OCI-LY7 (cell line): ENCODE measurements around the genes PITX3 and ACTR1A.

GRCh38 chr10:102241291-102242285 is at the start of gene PITX3:
TSS of gene PITX3 (minus strand) at chr10:102241512.
- PRO-cap: no peak
- RAMPAGE, long total RNA: no peak

DNA sequence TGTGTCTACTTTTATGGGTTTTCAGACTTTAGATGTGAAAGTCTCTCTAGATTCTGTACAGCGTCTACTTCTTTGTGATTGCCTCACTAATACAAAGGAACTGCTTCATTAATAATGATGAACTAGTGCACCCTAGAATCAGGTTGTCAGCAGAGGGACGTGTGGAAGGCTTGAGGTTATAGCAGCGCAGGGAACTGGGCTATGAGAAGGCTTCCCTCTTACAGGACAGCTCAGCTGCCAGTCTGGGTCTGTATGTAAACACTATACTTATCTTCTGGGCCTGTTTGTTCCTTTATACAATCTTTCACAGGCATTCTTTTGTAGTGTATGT is 768 bp downstream of the GBF1 start:
- PRO-cap: no peak
- RAMPAGE, long total RNA: no peak

DNA sequence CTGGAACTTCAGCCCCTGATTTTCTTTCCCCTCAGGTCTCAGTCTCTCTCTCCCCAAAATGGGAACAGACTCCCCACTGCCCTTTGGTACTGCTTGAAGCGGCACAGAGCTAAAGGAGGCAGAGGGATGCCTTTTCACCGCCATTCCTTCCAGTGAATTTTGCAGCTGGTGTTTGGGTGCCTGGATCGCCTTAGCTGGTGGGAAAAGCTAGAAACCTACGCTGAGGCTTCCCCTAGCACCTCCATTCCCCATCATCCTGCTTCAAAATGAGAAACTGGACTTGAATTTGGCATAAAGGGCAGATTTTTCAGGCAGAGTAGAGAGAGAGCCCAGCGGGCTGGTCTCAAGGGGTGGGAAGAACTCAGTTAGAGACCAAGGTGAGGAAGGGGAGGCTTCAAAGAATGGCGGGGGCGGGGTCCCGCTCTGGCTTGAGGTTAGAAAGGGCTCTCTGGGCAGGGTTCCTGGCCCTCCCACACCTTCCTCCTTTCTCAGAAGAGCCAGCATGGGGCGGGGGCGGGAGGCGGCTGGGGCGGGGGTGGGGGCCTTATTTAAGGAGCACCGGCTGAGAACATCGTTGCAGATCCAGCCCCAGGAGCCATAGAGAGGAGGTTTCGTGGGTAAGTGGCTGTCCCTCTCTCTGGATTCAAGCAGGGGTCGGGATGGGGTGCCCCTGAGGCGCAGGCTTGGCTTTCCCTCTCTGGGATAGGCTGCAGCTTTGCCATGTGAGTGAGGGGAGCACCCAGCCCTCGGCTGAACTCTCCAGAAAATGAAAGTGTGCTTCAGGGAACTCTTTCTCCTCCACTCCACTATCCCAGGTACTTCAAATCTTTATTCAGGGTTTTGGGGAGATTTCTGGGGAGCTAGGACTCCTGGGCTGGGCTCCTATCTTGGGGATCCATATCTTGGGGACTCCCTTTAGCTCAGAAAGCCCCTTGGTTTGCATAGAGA is 3.1 kb upstream of the CUEDC2 start:
- PRO-cap: no peak
- RAMPAGE, long total RNA: no peak

GRCh38 chr10:102461799-102462258 is 634 bp downstream of the MFSD13A start:
- PRO-cap: no peak
- RAMPAGE, long total RNA: no peak

- PRO-cap: no peak
- RAMPAGE, long total RNA: no peak
These were observed 14.3 kb downstream of the MFSD13A start for GRCh38 chr10:102475299-102476055.

DNA sequence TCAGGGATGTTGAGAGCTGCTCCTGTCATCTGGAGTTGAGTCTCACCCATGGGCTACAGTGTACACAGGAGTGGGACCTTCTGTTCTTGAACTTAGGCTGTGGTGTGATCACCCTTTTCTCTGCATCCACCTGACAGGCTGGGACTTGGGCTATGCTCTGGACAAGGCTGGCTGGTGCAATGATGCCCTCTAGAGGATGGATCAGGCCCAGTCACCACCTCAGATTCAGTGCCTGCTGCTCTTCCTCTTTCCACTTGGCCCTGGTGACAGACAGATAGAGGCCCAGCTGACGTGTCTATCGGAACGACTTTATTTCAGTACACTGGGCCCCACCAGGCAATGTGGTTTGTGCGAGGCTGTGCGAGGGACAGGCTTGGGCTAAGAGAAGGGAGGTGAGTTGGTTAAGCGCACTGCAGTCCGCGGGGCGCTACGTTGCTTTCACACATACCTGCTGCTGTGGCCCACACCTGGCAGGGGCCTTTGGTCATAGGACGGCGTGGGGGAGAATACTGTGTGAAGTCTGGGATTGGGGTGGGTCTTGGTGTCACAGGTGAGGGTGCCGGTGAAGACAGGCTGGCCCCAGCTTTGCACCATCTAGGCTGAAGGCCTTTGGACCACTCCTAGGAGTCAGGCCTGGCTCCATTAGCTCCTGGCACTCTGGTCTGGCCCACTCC is 17.9 kb downstream of the MFSD13A start:
- PRO-cap: no peak
- RAMPAGE, long total RNA: no peak

DNA sequence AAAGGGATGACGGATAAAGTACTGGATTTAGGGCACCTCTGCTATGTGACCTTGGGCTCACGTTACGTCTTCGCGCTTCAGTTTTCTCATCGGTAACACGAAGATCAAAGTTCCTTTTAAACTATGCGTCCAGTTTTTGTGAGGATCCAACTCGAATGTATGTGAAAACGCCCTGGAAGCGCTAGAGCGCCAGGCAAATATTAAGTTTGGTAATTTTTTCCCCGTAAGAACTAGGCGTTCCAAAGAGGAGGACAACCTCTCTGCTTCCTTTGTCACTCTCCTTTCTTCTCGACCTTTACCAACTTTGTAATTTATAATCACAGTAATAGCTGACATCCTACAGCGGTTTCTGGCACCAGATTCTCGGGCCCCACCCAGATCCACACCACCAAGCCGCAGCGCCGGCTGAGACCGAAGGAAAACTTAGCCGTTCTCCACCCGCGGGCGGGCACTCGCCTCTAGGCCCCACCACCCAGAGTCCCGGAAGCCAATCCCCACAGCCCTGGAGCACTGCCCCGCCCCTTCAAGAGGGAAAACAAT is 818 bp downstream of the ACTR1A start:
- PRO-cap: bidirectional peak, plus-strand start outside the sequence, minus-strand start at position 425 of the sequence
- RAMPAGE, long total RNA: no peak

- PRO-cap: bidirectional peak, plus-strand start at chr10:102502324, minus-strand start at chr10:102502048; bidirectional peak, plus-strand start at chr10:102503016, minus-strand start at chr10:102502709
- RAMPAGE, long total RNA: no peak
These were observed at the start of gene ACTR1A for GRCh38 chr10:102502171-102503207. TSS of gene ACTR1A (minus strand) at chr10:102502712.

GRCh38 chr10:102555943-102556546 is 52.3 kb downstream of the SUFU start:
- PRO-cap: no peak
- RAMPAGE, long total RNA: no peak

GRCh38 chr10:102648825-102649319 is 4.6 kb downstream of the TRIM8 start:
- PRO-cap: bidirectional peak, plus-strand start at chr10:102649158, minus-strand start at chr10:102648951
- RAMPAGE, long total RNA: no peak

GRCh38 chr10:102663046-102663420 is 18.8 kb downstream of the TRIM8 start:
- PRO-cap: no peak
- RAMPAGE, long total RNA: no peak

DNA sequence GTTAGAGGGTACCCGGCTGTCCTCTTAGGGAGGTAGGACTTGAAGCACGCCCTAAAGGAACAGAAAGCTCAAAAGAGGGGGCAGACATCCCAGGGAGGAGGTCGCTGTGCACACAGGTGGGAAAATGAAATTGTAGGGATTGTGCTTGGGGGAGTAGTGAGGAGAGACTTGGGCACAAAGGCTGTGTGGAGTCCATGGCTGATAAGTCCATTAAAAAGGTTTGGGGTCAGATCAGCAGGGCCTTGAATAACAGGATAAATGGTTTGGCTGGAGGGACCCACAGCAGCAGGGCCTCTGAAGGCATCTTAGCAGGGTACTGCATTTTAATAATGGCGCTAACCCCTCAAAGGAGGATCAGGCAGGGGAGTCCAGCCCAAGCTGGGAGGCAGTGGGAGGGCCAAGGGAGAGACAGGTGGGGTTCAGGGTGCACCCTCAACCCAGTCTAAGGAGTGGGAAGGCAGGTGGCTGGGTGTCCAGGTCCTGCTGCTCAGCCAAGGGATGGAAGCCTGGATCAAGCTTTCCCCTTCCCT is 23.8 kb downstream of the TRIM8 start:
- PRO-cap: no peak
- RAMPAGE, long total RNA: no peak

GRCh38 chr10:102710583-102711097 is 3.6 kb downstream of the ARL3 start:
- PRO-cap: unidirectional peak, plus-strand start at chr10:102710815
- RAMPAGE, long total RNA: no peak

- PRO-cap: bidirectional peak, plus-strand start at chr10:102715054, minus-strand start at chr10:102715050
- RAMPAGE, long total RNA: no peak
These were observed 457 bp downstream of the SFXN2 start for GRCh38 chr10:102714967-102715218.

- PRO-cap: no peak
- RAMPAGE, long total RNA: no peak
These were observed 8.8 kb downstream of the WBP1L start for GRCh38 chr10:102752497-102752920.

- PRO-cap: no peak
- RAMPAGE, long total RNA: no peak
These were observed 34.5 kb downstream of the WBP1L start for GRCh38 chr10:102778215-102778649.

GRCh38 chr10:102779589-102780069 is 35.9 kb downstream of the WBP1L start:
- PRO-cap: no peak
- RAMPAGE, long total RNA: no peak

GRCh38 chr10:102780077-102780763 is 36.5 kb downstream of the WBP1L start:
- PRO-cap: no peak
- RAMPAGE, long total RNA: no peak

DNA sequence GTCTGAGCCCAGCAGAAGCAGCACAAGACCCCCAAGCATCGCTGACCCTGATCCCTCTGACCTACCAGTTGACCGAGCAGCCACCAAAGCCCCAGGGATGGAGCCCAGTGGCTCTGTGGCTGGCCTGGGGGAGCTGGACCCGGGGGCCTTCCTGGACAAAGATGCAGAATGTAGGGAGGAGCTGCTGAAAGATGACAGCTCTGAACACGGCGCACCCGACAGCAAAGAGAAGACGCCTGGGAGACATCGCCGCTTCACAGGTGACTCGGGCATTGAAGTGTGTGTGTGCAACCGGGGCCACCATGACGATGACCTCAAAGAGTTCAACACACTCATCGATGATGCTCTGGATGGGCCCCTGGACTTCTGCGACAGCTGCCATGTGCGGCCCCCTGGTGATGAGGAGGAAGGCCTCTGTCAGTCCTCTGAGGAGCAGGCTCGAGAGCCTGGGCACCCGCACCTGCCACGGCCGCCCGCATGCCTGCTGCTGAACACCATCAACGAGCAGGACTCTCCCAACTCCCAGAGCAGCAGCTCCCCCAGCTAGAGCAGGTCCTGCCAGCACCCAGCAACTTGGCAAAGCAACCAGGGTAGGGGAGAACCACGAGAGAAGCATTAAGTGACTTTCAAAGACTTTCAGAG is 24.3 kb downstream of the CYP17A1 start:
- PRO-cap: no peak
- RAMPAGE, long total RNA: no peak

GRCh38 chr10:102919139-102919914 is 1.2 kb downstream of the CNNM2 start:
- PRO-cap: no peak
- RAMPAGE, long total RNA: no peak